HTERT-HM (cell line): Measurements from ENCODE around the genes BOC and USF3.

- RRBS: no CpG with 5 or more reads among the region's 3 CpGs
These were observed 984 bp downstream of the NEPRO start for GRCh38 chr3:113018522-113018852.

GRCh38 chr3:113051298-113051584, 31.8 kb upstream of the NEPRO start:
- RRBS: no CpG with 5 or more reads among the region's 11 CpGs

DNA sequence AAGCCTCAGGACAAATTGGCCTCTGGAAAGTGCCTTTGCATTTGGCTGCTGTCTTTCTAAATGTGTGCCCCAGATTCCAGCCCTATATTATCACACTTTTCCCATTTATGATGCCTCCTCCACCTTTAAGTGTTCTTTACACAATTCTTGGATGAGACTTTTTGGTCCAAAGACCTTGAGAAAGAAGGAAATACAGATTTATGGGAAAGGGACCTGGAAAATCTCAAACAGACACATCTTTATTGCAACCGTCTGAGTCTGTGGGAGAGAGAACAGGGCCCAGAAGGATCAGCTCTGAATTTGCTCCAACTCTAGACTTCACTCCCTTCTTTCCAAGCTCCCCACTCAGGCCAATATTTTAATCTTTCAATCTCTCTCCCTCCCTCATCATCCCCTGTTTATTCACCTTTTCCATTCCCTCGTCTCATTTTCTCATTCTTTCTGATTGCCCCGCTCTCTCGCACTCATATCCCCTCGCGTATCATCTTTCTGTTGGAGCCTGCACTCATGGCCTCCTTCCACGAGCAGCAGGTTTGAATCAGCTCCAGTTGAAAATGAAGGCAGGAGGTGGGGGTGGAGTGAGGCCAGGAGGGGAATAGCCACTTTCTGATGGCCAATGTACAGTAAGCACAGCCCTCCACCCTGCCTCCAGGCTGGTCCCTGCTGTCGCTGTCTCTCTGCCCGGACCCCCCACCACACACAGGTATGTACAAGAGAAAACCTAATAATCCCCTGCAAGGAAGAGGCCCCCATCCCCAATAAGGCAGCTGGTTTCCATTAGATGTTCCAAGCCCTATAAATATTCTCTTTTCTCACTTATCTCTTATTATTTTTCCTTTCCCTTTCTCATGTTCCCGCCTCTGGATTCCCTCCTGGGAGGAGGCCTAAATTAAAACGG, 63.6 kb upstream of the BOC start:
- RRBS: no CpG with 5 or more reads among the region's 11 CpGs

DNA sequence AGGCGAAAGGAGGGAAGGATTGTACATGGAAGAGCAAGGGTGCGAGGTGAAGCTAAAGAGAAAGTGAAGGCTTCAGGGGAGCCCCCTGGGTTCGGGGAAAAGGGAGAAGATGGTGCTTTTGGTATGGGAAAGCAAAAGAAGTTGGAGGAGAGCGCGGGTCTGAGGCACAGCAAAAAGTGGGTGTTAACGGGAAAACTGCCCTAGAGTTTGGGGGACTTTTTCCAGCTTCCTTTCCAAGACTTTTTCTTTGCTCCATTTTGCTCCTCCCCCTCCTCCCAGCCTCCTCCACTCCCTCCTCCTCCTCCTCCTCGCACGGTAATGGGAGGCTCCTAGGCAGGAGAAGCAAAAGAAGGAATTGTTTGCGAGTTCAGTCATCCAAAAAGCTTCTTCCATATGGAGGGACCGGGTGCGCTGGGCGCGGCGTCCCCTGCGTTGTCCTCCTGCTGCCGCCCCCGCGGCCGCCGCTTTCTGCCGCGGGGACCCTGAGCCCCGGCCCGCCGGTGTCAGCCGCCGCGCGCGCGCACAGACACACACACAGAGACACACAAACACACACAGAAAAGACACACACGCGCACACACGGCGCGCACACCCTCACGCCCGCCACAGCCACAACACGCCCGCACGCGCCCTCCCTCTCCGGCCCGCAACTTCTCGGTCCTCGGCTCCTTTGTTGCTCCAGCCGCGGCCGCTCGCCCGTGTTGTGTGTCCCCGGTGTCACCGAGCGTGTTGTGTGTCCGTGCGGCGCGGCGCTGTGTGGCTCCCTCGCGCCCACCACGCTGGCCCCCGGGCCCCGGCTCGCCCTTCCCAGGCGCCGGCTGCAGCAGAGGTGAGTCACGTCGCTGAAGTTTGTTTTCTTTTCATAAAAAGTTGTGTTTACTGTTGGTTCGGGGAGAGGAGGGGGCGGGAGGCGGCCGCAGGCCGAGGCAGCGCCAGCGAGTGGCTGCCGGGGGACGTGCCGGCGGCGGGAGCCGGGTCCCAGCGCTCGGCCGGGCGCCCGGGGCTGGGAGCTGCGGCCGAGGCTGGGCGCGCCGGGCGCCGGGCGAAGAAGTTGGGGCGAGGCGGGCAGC, at the start of gene BOC:
Gene BOC, plus strand, starts transcription at position 370 of the 1,070 bp plus-strand sequence.
- RRBS: under 1% methylated on average over 39 of the region's 97 CpGs

DNA sequence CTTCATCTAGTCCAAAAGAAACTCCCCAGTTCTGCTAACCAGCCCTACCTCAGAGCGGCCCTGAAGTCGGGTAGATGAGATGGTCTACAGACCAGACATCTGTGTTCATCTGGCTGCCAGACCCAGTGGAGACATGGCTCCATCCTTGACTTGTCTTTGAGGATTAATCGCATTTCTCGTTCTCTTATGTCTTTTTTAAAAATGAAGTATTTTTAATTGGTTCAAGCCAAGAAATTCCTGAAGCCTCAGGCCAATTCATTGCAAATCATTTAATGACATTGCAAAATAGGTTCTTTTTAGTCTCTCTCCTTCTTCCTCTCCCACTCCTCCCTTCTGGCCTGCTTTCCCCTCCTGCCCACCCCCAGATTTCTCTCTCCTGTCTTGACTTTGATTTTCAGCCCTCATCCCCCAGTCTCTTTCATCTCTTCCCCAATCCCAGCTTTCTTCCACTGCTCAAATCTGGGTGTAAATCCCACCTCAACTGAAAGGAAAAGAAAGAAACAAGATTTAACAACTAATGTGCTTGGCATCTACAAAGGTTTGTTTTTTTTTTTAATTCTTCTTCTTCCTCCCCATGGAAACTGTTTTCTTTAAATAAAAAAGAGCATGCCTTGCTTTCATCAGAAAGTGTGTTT, 50.2 kb downstream of the BOC start:
- RRBS: no CpG with 5 or more reads among the region's 4 CpGs

DNA sequence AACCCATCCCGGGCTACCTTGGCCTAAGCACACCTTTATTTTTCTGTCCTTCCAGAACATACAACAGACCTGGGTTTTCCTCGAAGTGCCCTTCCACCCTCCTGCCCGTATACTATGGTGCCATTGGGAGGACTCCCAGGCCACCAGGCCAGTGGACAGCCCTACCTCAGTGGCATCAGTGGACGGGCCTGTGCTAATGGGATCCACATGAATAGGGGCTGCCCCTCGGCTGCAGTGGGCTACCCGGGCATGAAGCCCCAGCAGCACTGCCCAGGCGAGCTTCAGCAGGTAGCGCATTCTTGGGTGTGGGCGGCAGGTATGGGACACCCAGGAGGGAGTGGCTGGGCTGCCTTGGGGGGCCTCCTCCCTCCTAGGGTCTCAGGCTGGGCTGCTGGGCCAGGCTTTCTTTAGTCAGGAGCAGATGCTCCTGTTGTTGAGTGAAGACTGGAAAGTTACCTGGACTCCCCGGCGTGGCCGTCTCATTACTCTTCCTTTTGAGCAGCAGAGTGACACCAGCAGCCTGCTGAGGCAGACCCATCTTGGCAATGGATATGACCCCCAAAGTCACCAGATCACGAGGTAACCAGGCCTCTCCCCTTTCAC, 73.0 kb downstream of the BOC start:
- RRBS: no CpG with 5 or more reads among the region's 13 CpGs

GRCh38 chr3:113344534-113344834, 96.8 kb downstream of the CFAP44 start:
- RRBS: no CpG with 5 or more reads among the region's 2 CpGs

GRCh38 chr3:113695782-113696736, at the start of gene USF3:
TSS of gene USF3 (minus strand) at chr3:113696642.
- RRBS: 1% methylated on average over 22 of the region's 87 CpGs

GRCh38 chr3:113745200-113745640, 829 bp downstream of the NAA50 start:
- RRBS: 3% methylated on average over 2 of the region's 17 CpGs

- RRBS: no CpG with 5 or more reads among the region's 3 CpGs
These were observed 474 bp downstream of the QTRT2 start for GRCh38 chr3:114057099-114057323.

GRCh38 chr3:114231638-114232036, 5.7 kb downstream of the ZNF80 start:
- RRBS: no CpG with 5 or more reads among the region's 3 CpGs

GRCh38 chr3:114332086-114332723, 38.4 kb downstream of the TIGIT start:
- RRBS: no CpG with 5 or more reads among the region's 3 CpGs

- RRBS: no CpG with 5 or more reads among the region's 25 CpGs
These were observed 160.7 kb downstream of the TIGIT start for GRCh38 chr3:114454191-114455359.

DNA sequence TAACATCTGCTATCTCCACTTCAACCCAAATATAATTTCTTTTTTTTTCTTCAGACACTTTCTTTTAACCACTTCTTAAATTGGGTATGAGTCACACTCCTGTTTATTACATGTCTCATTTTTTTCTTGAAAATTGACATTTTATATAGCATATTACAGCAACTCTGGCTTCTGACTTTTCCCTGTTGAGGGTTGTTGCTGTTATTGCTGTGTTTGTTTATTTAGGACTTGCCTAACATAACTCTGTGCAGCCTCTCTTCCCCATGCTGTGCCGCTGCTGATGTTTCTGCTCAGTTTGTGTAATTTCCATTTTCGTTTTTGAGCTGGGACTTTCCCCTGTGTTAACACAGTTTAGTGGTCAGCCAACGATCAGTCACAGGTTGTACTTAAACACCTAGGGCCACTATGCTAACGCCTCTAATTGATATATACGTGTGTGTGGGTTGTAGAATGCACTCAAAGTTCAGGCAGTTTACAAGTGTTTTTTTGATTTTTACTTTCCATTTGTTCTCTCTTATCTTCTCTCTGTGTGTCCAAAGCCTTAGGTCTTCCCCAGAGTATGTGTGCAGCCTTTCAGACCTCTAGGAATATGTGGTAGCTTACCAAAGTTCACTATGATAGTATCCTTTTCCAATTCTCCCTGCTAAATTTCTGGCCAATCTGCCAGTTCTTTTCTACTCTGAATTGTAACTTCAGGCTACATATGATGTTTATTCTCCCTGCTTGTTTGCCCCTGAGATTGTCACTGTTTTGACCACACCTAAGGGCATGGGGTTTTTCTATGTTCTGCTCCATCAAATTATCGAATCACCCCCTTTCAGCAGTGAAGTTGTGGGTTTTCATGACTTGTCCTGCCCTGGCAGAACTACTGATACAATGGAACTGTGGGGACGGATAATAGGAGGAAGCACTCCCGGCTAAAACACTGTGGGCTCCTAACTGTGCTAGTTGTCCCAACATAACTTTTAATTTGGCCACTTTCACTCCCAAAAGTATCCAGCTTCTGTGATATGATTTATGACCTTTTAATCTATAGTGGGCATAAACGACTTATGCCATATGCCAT, 337.1 kb downstream of the ZBTB20 start:
- RRBS: no CpG with 5 or more reads among the region's 9 CpGs

DNA sequence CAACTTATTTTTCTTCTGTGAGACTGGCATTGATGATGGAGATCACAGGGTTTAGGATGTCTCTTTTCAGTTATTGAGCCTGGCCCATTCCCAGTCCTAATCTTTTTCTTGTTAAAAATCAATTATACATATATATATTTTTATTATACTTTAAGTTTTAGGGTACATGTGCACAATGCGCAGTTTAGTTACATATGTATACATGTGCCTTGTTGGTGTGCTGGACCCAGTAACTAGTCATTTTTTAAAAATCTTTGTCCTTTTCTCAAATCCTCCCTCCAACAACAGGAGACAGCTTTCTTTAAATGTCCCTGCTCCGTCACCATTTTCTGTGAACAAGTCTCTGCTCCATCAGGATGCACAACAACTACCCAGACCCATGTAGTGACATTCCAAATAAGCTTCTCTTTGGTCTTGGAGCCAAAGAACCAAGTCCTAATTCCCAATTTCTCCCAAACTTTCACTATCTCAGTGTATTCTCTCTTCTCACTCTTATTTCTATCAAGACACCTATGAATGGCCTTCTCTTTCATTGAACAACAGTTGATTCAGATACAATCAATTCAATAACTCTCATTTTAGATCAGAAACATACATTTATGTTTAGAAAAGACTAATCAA, 162.9 kb downstream of the ZBTB20 start:
- RRBS: no CpG with 5 or more reads among the region's 2 CpGs

GRCh38 chr3:115498808-115499290, 124.5 kb upstream of the GAP43 start:
- RRBS: no CpG with 5 or more reads among the region's 2 CpGs

GRCh38 chr3:115784976-115785862, 161.9 kb downstream of the GAP43 start:
- RRBS: no CpG with 5 or more reads among the region's 7 CpGs

DNA sequence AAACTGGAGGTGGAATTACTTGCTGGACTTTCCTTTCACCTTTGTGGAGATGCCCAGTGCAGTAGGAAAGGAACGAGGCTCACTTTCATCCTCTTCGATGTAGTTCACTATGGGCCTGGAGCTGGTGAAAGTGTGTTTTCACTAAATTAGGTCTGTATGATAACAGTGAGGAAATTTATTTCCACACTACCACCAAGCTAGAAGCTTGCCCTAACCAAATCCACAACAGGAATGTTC, 1036.3 kb upstream of the LSAMP start:
- RRBS: no CpG with 5 or more reads among the region's 2 CpGs

GRCh38 chr3:118600969-118601483, 433.6 kb downstream of the IGSF11 start:
- RRBS: no CpG with 5 or more reads among the region's 2 CpGs